ENCODE measurements around the gene PPM1M.

DNA sequence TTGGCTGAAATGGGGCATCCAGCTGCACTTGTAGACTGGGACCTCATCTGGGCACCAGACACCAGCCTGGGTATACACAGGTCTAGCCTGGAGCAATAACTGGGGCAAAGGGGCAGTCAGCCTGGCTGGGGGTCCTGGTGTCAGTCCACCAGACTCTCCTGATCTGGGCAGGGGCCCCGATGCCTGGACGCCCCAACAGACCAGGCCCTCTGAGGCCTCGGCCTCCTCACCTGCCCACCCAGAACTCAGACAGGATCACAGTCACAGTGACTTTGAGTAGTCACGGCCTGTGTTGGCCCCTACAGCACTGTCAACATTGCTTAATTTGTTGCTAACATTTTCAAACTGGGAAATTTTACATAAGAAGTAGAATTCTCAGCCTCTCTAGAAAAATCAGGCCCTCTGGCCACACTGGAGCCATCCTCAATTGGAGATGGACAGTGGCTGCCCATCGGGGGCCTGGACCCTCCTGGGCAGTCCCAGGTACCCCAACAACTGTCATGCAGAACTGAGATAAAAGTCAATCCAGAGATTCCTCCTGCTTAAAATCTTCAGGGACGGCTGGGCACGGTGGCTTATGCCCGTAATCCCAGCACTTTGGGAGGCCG is 5.8 kb downstream of the TWF2 start:
- PRO-cap, result no peak

DNA sequence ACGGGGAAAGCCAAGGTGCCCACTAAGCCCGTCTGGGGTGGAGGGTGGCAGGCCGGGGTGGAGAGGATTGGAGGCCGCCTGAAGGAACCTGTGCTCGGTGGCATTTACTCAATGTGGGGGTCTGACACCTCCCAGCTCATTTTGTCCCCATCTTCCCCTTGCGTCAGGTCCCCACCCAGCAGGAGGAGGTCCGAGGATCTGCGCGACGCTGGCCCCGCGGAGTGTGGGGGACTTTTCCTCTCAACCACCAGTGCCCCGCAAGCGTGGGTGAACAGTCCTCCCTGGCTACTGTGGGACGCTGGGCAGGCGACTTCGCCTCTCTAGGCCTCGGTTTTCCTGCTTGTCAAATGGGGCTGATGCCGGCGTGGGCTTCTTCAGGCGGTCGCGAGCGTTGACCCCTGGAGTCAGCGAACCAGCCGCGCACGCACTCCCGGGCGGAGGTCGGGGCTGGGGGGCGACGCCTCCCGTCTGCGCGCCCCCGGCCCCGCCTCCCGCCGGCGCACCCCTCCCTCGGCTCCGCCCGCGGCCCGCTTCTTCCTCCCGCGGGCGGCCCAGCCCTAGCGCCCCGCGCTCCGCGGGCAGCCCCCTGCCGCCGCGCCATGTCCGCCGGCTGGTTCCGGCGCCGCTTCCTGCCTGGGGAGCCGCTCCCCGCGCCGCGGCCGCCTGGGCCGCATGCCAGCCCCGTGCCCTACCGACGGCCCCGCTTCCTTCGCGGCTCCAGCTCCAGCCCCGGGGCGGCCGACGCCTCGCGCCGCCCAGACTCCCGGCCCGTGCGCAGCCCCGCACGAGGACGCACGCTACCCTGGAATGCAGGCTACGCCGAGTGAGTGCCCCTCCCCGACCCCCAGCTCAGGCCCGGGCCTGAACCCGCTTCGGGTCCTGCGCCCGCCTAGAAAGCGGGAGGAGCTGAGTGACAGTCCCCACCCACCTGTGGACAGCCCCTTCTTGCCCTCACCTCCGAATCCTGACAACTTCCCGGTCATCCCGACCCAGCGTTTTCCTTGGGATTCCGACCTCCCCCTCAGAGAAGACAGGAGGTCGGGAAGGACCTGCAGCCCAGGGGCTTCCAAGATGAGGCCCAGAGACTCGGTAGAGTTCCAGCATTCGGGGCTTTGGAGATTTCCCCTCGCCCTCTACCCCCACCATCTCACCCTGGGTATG is at the start of gene PPM1M:
TSS of gene PPM1M (plus strand) at position 534 of the 1,161 bp plus-strand sequence.
- PRO-cap, result no peak

- PRO-cap, result no peak
Observed at GRCh38 chr3:52349621-52350007, 33.5 kb downstream of the DNAH1 start.

- PRO-cap, result no peak
Observed at GRCh38 chr3:52402762-52403638, 6.8 kb downstream of the BAP1 start.

DNA sequence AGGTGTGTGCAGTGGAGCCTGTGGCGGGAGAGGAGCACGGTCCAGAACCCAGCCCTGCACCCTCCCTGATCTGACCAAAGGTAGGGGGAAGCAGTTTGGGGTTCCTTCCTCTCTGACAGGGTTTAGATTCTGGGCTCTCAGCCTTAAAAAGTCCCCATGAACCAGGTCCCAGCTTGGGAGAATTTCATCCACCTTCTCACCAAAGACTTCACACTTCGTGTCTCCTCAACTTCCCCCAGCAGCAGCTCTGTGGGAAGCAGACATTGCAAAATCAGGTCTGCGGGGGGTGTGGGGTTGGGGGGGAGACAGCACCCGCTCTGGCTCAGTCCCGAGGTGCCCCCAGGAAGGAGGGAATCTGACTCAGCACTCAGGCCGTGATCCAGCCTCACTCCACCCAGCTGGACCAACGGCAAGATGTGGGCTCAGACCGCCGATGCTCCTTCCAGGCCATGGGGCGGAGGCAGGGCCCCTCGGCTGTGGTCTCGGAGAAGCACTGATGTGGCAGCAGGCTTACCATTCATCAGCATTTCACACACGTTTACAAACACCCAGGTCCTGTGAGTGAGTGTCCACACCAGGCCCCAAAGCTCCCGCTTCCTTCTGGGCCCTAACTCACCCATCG is 3.0 kb downstream of the STAB1 start:
- PRO-cap, result no peak

GRCh38 chr3:52532393-52533054 is 1.1 kb downstream of the NT5DC2 start:
- PRO-cap, result no peak

- PRO-cap, result bidirectional peak, plus-strand start at chr3:52533979, minus-strand start at chr3:52533810
Observed at GRCh38 chr3:52533929-52534176, 196 bp upstream of the NT5DC2 start.

GRCh38 chr3:52536866-52537642 is 649 bp downstream of the UQCC5 start:
- PRO-cap, result no peak

- PRO-cap, result no peak
Observed at GRCh38 chr3:52547238-52548116, 11.1 kb downstream of the UQCC5 start.

DNA sequence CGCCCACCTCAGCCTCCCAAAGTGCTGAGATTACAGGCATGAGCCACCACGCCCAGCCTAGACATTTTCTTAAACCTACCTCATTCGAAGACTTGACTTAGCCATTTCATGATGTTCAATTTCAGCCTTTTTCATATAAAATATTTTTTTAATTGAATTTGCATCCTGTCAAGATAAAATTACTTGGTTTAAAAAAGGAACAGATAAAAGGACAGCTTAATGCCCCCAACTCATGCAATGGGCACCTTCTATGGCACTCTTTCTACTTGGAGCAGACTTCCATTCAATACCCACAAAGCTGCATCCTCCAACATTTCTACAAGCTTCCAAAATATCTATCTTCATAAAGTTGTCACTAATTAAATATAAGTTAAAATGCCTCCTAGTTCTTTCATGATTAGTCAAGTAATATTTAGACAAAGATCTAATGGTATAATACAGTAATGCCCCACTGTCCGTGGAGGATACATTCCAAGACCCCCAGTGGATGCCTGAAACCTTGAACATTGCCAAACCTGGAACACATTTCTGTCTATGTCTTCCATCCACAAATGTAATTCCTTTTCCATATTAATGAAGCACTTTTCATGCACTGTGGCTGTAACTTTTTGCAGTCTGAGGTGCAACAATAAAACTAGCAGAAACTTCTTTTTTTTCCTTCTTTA is 41.1 kb upstream of the GNL3 start:
- PRO-cap, result no peak

- PRO-cap, result no peak
Observed at GRCh38 chr3:52679258-52680288, 6.3 kb upstream of the GNL3 start.

DNA sequence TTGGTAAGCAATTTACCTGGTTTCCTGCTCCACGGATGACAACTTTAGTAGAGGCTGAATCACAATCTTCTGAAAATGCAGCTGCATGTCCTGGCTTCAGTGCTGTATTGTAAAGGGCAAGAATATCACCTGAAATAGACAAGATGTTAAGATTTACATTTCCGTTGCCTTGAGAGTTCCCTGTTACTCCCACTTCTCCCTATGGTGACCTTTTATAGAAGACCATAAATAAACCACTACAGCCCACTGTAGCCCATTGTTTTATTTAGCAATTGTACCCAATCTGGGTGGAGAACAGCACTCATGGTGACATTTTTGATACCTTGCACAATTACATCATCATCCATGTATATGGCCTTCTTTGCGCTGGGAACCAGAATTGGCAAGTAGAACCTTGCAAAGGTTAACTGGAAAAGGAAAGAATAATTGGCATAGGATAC is 9.7 kb downstream of the GLT8D1 start:
- PRO-cap, result no peak

DNA sequence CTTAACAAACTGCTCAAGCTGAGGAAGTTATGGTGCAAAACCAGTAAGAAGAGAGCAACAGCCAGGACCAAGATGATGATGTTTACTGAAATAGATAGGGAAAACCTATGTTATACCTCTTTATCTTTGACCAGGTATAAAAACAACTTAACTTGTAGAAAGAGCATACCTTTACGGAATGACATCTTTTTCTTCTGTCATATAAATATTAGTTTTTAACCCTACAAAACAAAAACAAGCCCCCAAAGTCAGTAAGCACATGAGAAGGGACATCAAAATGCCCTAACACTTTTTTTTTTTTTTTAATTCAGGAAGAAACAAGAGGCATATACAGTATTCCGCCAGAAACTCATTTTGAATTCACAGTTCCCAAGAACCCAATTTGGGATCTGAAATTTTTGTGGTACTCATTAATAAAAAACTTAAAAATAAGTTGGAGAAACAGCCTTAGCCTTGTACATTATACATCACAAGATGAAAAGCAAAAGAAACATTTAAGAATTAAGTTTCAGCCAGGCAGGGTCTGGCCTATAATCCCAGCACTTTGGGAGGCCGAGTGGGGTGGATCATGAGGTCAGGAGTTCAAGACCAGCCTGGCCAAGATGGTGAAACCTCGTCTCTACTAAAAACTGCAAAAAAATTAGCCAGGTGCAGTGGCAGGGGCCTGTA is 5.2 kb downstream of the GLT8D1 start:
- PRO-cap, result no peak

DNA sequence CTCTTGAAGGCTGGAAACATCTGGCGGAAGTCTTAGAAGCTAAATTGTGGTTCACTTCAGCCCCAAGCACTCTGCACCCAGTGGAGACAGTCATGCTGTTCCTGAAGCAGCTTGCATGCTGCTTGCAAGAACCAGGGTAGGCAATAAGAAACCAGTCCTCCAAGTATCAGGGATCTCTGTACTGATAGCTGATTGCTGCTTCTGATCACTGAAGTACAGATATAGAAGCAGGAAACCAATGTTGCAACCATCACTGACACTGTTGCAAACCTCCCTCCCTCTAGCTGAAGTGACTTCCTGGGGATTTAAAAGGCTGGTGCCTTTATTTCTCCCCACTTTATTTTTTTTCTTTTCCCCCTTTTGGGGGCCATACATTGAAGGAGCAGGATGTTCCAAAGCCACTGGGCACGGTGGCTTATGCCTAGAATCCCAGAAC is 15.2 kb downstream of the SPCS1 start:
- PRO-cap, result no peak

GRCh38 chr3:52745935-52746432 is 24.8 kb downstream of the NEK4 start:
- PRO-cap, result no peak

GRCh38 chr3:52820238-52821258 is 9.9 kb downstream of the ITIH4 start:
- PRO-cap, result no peak

GRCh38 chr3:52842197-52843568 is 7.9 kb upstream of the MUSTN1 start:
- PRO-cap, result no peak

GRCh38 chr3:52896477-52896969 is 825 bp downstream of the STIMATE start:
- PRO-cap, result no peak

DNA sequence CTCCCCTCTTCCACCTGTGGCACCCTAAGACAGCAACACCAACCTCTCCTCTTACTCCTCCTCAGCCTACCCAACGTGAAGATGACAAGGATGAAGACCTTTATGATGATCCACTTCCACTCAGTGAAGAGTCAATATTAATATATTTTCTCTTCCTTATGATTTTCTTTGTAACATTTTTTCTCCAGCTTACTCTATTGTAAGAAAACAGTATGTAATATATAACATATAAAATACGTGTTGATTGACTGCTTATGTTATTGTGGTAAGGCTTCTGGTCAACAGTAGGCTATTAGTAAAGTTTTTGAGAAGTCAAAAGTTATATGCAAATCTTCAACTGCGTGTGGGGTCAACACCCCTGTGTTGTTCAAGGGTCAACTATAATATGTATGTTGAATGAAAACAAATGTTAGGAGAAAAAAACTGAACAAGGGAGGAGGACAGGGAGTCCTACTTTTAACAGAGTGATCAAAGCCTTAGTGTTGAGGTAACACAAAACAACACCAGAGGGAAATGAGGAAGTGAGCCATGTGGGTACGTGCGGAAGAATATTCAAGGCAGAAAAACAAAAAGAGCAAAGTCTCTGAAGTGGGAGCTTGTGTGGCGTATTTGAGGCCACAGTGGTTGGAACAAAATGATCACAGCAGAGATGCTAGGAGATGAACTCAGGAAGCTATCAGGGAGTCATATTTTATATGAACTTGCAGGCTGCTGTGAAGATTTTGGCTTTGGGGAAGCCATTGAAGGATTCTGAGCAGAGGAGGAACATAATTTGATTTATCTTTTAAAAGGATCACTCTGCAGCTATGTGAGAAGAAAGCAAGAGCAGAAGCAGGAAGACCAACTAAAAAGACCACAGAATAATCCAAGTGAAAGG is 62.5 kb downstream of the SFMBT1 start:
- PRO-cap, result no peak

GRCh38 chr3:53072574-53073779 is 27.1 kb upstream of the SFMBT1 start:
- PRO-cap, result unidirectional peak, minus-strand start at chr3:53072797

Data from A673 (cell line).